H4 (cell line): ENCODE measurements around a stretch of chr1.

- RAMPAGE, long total RNA: no peak
These were observed 29.4 kb downstream of the YY1AP1 start for GRCh38 chr1:155659254-155659453.

DNA sequence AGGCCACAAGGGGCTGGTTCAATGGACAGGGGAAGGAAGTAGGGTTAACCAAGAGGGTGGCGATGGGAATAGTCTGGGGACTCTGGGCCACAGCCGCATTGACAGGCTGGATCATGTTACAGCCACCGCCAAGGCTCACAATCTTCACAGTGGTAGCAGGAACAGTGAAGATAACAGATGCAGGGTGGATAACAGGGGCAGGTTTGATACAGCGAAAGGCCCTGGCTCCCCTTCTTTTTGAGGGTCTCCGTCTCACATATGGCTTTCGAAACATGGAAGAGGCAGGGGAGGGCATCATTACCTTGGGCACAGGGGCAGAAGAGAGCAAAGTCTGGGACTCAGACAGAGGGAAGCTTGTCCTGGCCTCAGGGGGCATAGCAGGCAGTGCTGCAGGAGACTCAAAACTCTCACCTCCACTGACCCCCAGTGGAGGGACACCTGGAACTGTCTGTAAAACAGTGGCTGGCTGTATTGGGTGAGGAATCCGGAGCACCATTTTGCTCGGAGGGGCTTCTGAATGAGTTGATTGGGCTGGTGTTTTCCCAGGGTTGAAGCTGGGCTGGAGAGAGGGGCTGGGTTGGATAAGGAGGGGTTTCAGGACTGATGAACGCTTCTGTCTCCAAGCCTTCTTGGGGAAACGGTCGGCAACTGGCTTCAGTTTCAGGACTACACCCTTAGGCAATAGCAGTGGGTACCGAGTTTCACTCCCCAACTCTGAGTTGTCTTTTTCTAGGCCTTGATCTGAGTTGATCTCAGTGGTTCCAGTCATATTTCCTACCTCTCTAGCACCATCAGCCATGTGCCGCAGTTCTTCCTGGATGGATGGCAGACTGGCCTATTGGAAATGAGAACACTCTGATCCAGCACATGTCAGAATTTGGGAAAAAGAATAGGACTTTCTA is 28.2 kb downstream of the YY1AP1 start:
- RAMPAGE, long total RNA: no peak

DNA sequence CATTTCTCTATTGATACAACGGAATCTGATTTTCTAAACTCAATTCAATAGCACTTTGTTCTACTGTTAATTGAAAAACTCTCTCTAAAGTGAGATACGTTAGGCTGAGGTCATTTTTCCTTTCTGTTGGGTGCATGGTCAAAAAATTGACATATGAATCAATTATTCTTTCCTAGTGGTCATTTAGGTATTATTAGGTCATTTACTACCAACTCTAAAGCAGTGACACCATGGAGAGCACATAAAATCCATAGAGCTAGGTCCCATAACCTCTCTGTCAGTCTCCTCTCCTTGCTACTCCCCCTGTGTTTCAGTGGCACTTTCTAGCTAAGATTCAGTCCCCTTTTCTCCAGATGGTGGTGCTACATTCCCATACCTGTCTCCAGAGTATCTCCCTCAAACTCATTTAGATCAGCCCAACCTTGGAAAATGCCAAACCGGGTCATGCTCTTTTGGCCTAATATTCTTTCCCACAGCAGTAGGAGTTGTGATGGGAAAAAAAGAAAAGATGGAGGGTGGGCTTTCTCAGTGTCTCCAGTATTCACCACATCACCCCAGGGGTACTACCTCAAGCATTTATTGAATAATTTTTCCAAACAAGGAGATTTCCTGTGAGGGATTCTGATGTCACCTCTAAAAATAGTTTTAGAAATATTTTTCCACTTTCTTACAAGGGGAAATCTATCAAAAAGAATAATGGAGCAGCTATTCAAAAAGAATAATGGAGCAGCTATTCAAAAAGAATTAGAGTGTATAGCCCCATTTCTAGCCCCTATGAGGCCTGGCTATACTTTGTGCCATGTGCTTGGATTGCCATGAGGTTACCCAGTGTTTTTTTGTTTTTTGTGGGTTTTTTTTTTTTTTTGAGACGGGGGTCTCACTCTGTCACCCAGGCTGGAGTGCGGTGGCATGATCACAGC is 3.2 kb upstream of the RXFP4 start:
- RAMPAGE, long total RNA: no peak

DNA sequence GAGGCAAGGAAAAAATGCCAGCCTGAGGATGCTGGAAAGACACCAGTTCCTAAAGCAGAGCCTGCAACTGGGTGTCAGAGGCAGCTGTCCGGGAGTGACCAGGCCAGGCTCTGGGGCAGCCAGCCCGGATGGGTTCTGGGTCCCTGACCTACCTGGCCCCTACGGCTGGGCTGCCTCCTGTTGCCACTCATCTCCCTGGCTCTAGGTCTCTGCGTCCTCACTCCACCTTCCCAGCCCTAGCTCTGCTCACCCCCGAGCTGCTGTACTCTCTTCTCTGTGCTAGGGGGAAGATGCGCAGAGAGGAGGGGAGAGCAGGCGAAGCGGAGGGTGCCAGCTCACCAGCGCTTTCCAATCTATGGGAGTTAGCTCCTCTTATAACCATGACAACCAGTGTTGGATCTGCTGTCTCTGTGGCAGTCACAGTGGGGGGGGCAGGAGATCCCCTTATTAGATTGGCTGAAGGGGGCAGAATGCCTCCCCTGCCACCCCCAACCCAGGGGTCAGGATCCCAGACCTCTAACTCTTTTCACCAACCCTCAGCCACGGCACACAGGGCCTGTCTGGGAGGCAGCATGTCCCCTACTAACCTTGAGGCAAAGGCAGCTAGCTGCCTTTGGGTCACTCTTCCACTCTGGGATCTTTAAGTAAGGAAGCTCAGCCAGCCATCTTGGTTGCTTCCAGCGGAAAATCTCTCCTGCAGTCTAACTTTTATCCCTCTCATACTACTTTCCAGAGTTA is 8.8 kb downstream of the ARHGEF2 start:
- RAMPAGE, long total RNA: no peak

- RAMPAGE, long total RNA: no peak
These were observed 1.0 kb downstream of the ARHGEF2 start for GRCh38 chr1:155977024-155978018.

GRCh38 chr1:155980637-155981991 is 2.8 kb upstream of the ARHGEF2 start:
- RAMPAGE, long total RNA: no peak

DNA sequence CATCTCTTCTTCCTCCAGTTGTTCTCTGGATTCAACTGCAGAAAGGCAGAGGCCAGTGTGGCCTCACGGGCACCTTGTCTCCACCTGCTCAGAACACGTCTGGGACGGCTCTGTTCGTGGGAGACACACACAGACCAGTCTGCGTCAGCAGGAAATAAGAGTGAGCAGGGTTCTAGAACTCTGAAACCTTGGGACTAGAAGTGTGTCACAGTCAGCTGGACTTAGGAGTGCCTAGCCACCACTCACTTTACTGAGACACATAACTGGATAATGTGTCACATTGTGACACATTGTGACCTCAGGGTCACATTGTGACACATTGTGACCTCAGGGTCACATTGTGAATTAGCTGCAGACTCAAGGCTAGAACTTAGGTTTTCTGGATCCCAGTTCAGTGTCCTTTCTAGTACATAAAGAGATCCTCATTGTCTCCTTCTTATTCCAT is 12.7 kb upstream of the ARHGEF2 start:
- RAMPAGE, long total RNA: no peak

- RAMPAGE, long total RNA: no peak
These were observed 3.3 kb downstream of the UBQLN4 start for GRCh38 chr1:156050074-156050952.

DNA sequence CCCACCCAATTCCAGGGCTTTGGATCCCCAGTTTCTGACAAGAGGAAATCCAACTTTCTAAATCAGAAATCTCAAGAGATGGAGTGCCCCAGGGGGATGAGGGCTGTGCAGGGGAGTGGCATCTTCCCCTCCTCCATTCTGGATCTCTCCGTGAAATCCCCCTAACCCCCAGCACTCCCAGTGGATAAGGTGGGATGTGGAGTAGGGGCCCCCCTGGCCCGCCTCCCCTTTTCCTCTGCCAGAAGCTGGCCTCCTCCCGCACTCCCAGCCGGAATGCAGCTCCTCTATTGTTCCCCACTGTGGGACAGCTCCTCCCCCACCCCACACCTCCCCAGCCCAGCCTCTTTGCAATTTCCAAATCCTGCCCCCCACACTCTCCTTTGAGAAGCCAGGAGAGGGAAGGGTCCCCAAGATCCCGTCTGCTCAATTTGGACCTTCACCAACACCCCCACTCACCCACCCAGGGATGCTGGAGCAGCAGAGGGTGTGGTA is 2.0 kb downstream of the MEX3A start:
- RAMPAGE, long total RNA: no peak

DNA sequence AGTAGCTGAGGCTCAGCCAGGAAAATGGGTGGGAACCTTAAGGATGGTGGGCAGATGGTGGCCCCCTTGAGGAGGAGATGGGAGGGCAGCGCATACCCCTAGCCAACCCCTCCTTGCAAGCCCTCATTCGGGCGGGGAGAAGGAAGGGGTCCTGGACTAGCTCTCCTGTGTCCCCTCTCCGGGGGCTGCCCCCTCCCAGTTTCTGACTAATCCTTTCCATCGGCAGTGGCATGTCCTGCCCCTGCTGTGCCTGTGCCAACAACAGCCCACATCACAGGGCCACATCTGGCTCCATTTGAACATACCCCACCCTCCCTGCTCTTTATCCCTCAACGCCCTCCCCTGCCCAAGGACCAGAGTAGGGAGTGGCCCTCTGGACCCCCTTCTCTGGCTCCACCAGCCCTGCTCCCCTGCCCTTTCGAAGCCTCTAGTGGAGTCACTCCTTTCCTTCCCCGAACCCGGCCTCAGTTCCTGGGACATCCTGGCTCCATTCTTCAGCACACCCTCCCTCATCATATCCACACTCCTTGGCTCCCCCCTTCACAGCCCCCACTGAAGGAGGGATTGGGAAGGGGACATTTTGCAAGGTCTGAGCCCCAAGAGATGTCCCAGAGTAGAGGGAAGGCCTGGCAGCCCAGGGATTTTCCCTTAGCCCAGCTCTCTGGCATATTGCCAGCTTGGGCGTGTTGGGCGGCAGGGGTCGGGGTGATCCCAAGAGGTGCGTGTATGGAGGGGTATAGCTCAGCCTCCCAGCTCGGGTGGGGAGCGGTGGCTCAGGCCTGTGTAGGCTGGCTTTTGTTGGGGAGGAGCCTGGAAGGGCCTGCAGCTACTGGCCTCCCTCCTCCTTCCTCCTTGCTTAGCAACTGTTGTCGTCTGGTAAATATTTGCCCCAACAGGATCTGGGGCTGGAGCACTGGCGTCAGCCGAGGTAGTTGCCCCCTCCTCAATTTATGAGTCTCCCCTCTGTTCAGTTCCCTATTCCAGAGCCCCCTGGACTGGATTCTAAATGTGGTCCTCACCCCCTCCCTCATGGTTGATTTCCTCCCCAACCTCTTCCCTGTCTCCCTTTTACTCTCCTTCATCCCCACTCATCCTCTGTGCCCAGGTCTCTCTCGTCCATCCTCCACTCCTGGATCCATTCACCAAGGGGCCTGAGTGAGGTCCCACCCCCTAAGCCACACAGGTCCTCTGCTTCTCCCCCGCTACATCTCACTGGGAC is 10.6 kb upstream of the LMNA start:
- RAMPAGE, long total RNA: no peak

GRCh38 chr1:156133914-156134694 is 19.3 kb upstream of the SEMA4A start:
- RAMPAGE, long total RNA: no peak

DNA sequence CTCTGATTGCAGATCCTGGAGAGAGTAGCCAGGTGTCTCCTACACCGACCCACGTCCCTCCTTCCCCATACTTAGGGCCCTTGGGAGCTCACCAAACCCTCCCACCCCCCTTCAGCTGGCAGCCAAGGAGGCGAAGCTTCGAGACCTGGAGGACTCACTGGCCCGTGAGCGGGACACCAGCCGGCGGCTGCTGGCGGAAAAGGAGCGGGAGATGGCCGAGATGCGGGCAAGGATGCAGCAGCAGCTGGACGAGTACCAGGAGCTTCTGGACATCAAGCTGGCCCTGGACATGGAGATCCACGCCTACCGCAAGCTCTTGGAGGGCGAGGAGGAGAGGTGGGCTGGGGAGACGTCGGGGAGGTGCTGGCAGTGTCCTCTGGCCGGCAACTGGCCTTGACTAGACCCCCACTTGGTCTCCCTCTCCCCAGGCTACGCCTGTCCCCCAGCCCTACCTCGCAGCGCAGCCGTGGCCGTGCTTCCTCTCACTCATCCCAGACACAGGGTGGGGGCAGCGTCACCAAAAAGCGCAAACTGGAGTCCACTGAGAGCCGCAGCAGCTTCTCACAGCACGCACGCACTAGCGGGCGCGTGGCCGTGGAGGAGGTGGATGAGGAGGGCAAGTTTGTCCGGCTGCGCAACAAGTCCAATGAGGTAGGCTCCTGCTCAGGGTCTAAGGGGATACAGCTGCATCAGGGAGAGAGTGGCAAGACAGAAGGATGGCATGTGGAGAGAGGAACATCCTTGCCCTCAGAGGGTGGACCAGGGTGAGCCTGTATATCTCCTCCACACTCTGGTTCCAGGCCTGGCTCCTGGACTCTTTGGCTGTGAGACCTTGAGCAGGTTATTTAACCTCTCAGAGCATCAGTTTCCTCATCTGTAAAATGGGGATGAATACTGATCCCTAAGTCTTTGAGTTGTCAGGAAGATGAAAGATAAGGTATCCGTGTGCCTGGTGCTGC is 17.3 kb upstream of the SEMA4A start:
- RAMPAGE, long total RNA: no peak

- RAMPAGE, long total RNA: no peak
These were observed 7.4 kb upstream of the SEMA4A start for GRCh38 chr1:156146022-156146311.

- RAMPAGE, long total RNA: no peak
These were observed 11.5 kb upstream of the SLC25A44 start for GRCh38 chr1:156182391-156182720.

DNA sequence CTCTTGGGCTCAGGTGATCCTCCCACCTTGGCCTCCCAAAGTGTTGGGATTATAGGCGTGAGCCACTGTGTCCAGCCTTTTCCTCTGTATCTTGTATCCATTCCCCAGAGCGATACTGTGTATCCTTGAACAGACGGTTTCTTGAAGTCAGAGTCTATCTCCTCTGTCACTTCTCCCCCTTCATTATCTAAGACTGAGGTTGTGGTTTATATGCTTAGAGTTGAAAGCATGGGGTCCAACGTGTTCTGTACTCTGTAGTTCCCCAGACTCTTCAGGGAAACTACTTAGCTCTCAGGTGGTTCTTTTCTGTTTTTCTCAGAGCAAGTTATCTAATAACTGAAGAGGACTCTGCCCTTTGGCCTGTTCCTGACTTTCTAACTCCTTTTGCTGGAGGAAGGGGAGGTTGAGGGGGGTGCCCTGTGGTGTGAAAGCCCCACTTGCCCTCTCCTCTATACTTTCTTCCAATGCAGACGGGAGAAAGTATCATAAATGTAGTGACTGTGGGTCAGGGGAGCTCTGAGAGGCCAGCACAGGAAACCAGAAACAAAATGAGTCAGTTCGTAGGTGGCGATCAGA is 4.9 kb downstream of the SLC25A44 start:
- RAMPAGE, long total RNA: no peak

GRCh38 chr1:156250422-156251129 is 2.7 kb upstream of the PAQR6 start:
- RAMPAGE, long total RNA: no peak

GRCh38 chr1:156385669-156386120 is 16.7 kb downstream of the RHBG start:
- RAMPAGE, long total RNA: no peak

GRCh38 chr1:156421056-156422068 is 52.4 kb downstream of the RHBG start:
- RAMPAGE, long total RNA: no peak

DNA sequence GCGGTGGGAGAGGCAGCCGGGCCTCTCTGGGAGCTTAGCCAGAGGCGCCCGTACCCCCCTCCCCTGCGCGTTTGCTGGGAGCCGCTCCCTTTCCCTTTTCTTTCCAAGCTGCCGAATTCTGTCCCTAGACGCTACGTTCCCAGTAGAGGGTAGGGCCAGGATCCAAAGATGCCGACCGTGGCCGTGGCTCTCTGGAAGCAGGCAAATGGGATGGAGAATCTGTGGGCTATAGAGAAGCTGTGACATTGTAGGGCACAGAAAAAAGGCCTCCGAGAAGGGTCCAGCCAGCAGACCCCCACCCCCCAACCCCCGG is 63.8 kb downstream of the MEF2D start:
- RAMPAGE, long total RNA: no peak

DNA sequence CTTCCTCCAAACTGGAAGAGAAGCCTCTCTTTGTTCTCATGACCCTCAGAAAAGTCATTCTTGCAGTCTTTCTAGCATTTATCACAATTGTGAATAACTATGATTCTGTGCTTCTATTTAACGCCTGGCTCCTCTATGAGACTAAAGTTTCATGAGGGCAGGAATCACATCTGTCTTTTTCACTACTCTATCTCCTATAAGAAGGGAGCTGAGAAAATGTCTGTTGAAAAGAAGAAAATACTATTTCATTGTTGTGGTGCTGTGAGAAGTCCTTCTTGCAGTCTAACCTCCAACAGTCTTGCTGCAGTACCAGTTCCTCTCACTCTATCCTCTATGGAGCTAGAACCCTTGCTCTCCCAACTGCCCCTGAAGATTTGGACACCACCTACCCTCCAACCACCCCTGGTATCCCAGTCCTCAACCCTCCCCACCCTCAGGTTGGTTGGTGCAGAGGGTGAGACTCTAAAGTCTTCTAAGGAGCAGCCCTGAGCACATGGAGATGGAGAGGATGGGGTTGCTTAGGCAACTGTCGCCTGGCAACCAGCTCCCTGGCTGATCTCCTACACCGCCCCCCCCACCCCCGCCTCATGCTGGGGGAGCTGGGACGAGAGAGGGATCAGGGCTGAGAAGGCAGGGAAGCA is 13.8 kb downstream of the MEF2D start:
- RAMPAGE, long total RNA: no peak